AG08470 (cell line): ENCODE measurements around a stretch of chr2.

GRCh38 chr2:11692936-11693504, 23.0 kb upstream of the NTSR2 start:
- RRBS = no CpG with 5 or more reads among the region's 8 CpGs

- RRBS = no CpG with 5 or more reads among the region's 14 CpGs
Measured at GRCh38 chr2:11750189-11751514, 4.2 kb downstream of the LPIN1 start.

DNA sequence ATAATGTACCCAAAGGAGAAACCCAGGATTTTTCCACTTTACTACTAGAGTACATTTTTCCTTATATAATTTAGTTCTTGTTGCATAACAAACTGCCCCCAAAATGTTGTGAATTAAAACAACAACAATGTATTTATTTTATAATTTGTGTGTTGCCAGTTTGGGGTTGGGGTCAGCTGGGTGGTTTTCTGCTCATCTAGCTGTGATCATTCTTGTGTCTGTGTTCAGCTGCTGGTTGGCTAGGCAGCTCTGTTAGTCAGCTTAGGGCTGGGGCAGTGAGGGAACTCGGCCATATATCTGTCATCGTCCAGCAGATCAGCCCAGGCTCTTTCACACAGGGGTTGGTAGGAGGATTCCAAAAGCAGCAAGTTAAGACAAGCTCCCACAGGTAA, 121.4 kb downstream of the LPIN1 start:
- RRBS = no CpG with 5 or more reads among the region's 2 CpGs

GRCh38 chr2:11938070-11938613, 191.7 kb downstream of the LPIN1 start:
- RRBS = no CpG with 5 or more reads among the region's 13 CpGs

- RRBS = no CpG with 5 or more reads among the region's 9 CpGs
Measured at GRCh38 chr2:12034333-12034950, 288.0 kb downstream of the LPIN1 start.

DNA sequence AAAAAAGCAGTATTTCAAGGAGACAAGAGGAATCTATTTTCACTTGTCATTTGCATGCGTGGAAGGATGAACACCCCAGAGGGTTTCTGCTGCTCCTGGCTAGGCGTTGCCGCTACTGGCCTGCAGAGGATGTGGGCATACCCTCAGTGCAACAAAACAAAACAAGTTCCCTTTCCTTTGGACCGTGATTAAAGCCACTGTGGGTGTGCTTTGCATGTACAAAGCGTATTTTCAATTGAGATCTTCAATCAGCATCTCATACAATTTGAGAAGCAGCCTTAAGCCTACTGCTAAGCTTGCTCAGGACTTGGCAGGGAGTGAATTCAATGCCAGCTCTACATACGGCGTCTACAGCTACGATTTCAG, 298.4 kb downstream of the LPIN1 start:
- RRBS = no CpG with 5 or more reads among the region's 8 CpGs

GRCh38 chr2:12063999-12064658, 317.7 kb downstream of the LPIN1 start:
- RRBS = no CpG with 5 or more reads among the region's 6 CpGs

- RRBS = no CpG with 5 or more reads among the region's 5 CpGs
Measured at GRCh38 chr2:12277342-12278000, 439.3 kb upstream of the TRIB2 start.

DNA sequence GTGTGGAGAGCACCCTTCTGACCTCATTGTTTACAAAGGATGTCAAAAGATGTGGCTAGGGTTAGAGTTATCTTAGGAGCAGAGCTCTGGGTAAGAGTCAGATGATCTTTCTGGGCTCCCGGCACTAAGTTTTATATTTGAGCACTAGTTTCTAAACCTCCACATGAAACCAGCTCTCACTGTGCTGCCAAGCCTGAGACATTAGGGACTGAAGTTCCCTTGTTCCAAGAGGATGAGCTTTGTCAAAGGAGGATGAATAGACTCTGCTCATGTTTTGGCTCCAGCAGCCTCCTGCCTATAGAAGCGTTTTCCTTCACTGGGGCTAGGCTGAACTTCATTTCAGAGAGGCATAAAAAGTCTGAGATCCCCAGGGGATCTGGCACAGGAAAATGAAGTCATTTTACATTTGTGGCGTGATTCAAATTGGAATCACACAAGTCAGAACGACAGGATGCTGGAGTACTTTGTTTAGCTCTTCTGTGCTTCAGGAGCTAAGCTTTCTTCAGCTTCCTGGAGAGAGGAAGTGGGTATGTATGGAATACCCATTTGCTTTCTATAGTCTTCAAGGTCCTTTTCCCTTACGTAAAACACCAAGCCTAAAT, 403.0 kb upstream of the TRIB2 start:
- RRBS = no CpG with 5 or more reads among the region's 5 CpGs

DNA sequence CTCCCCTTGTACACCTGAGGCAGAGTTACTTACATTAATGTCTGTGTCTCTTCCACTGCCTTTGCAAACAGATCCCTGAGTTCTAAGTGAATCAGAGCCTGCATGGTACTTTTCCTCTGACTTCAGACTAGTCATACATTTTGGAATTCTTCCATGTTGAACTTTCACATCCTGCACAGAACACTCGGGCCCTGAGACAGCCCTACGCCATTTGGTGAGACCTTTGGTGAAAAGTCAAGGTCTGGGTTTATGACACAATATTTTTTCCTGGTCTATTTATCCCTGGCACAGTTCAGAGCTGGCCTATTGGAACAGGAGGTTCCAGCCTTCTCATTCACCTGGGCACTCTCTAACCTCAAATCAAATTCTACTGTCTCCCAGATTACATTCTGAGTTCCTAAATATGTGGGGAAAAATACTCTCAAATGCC, 398.6 kb upstream of the TRIB2 start:
- RRBS = no CpG with 5 or more reads among the region's 2 CpGs

GRCh38 chr2:12501347-12501787, 215.4 kb upstream of the TRIB2 start:
- RRBS = no CpG with 5 or more reads among the region's 3 CpGs

DNA sequence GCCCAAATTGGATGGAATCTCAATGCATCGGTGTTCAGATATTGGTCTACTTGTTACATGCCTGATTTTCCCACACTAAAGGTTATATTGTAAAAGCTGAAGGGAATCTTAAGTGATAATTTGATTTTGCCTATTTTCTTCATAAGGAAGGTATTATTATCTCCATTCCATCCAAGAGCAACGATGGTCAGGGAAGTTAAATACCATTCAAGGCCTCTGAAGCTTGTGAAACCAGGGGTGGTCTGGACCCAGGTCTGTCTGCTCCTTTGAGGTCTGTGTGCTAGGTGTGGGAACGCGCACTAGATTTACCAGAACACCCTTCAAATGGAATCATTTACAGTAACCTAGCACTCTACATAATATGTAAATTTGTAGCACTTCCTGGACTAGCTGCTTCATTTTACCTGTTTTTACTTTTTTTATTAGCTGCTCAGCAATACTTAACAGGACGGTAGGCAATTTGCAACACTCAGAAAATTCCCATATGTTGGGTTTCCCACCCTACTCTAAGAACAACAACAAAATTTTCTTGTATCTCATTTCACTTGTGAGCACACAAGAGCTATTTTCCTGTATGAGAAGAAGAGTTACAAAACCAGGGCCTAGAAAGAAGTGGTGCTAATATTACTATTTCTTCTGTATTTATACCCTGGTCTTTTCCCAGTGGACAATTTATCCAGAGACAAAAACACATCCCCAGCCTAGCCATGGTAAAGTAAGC, 6.4 kb upstream of the TRIB2 start:
- RRBS = no CpG with 5 or more reads among the region's 5 CpGs

DNA sequence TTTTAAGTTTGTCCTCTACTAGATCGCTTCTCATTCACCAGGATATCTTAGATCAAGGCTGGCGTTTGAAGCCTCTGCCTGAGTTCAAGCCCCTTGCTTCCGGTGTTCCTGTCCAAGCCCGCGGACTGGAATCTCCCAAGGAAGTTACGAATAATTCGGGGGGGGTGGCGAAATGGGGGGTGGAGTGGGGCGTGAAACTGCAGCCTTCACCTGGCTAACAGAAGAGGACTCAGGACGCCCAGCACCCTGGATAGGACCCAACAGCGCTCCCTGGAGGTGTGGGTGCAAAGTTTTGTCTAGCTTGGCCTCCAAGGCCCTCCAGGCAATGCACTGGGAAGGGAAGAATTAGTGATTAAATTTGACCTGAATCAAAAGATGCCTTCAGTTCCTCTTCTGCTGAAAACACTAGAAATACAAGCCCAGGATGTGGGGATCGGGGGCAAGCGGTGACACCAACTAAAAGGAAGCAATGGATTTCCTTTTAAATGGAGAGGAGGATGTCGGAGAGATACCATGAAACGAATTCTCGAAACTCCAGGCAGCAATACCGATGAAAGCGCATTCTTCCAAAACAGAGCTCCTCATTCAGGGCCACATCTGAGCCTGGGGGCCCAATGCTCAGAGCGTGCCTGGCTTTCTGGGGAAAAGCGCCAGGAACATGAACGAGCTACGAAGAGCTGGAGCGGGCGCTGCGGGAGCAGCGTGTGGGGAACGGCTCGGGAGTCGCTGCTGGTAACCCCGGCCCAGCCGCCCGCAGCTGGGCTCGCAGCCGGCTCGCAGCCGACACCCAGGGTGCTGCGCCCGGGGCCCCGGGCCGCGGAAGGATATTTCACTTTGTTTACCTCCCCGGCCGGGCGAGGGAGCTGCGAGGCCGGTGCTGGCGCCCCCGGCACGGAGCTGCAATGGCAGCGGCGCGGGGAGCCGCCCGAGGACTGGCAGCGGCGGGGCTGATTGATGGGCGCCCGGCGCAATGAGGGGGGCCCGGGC, 591 bp upstream of the TRIB2 start:
- RRBS = 1% methylated on average over 9 of the region's 60 CpGs

DNA sequence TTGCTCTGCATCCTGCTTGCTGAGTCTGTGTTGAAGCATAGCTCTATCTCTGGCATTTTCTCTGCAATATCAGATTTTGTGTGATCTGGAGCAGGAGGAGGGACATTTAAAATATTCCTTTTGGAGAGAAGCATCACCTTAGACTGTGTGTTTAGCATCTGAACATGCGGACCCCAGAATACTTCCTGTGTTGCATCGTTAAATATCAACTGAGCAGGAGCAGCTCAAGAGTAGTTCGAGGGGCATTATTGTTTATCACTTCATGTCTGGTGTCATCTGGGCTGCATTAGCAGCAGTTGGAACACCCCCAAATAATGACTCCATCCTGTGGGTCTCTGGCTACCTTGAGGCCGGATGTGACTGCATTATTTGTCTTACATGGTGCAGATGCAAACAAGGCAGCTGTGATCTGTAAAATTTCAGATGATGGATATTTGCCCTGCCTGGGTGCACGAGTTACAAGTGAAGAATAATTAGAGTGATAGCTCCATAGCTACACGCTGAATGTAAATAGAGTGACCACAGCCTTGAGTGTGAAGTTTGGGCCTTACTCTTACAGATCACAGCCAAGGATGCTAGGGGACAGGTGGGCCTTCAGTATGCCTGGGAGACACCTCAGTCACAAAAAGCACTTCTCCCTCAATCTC, 231.8 kb downstream of the TRIB2 start:
- RRBS = no CpG with 5 or more reads among the region's 6 CpGs

- RRBS = no CpG with 5 or more reads among the region's 4 CpGs
Measured at GRCh38 chr2:13006383-13006671, 289.6 kb downstream of the TRIB2 start.

GRCh38 chr2:13006862-13007305, 290.1 kb downstream of the TRIB2 start:
- RRBS = no CpG with 5 or more reads among the region's 6 CpGs

DNA sequence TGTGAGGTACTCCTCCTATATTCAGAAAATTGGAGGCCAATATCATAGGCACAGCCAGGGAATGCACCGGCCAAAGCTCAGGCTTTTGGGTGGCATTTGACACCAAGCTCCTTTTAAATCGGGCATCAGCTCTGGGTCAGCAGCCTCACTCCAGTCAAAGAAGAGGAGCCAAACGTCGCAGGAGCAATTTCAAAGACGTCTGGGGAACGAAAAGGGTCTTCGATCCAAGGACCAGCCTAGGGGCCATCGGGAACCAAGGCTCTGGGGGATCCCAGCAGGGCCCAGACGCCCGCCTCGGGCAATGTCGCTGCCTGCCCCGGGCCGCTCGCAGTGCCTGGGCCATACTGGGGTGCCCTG, 571 bp upstream of the LRATD1 start:
- RRBS = no CpG with 5 or more reads among the region's 15 CpGs

GRCh38 chr2:14717740-14718045, 85.2 kb downstream of the LRATD1 start:
- RRBS = no CpG with 5 or more reads among the region's 2 CpGs

DNA sequence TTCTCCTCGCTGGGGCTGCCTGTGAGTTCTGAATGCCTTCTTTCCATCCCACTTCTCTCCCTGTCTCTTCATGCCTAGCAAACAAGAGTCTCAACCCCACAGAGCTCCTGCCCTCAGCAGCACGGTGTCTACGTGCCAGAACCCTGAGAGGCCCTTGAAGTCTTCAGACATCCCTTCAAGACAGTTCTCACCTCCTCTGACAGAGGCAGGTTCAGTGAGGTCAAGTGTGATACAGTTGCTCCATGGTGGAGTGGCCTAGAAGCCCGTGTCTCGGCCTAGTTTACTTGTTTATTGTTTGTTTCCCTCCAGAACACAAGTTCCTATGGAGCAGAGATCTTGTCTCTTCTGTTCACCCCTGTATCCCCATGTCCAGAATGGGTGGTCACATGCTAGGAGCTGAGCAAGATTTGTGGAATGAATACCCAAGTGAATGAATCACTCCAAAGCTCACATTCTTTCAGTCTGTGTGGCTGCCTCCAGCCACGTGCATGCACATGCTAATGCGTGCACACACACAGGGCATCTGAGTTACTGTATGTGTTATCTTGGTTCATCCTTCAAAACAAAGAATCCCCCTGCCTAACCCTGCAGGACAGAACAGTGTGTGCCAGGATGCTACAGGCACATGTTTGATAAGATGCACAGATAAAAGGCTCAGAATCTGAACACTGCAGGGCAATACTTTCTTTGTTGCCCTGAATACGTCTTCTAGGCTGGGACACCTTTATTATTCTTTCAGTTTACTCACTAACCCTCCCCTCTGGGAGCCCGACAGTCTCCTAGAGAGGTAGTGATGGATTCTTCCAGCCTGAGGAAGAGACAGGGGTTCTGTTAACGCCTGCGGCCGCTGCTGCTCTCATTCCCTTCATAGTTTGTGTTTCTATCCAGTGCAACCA, 391.5 kb downstream of the NBAS start:
- RRBS = no CpG with 5 or more reads among the region's 12 CpGs

GRCh38 chr2:15450537-15451172, 110.5 kb downstream of the NBAS start:
- RRBS = no CpG with 5 or more reads among the region's 1 CpG